ENCODE measurements around a stretch of chr4.

DNA sequence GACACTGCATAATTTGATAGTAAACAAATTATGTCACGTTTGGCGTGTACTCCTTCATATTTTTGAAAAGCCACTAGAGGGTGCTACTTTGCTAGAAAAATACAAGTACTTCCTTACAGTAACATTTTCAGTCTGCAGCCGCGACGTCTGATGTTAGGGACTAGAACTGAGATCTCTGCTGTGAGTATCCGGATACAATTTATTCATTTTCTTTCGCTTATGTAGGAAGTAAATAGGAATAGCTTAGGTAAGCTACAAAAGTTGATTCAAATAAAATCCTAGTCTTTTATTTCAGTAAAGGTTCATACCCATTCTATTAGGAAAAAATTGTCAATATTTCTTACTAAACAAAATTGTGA, 181.1 kb upstream of the WDFY3 start:
- RRBS = no CpG with 5 or more reads among the region's 7 CpGs

DNA sequence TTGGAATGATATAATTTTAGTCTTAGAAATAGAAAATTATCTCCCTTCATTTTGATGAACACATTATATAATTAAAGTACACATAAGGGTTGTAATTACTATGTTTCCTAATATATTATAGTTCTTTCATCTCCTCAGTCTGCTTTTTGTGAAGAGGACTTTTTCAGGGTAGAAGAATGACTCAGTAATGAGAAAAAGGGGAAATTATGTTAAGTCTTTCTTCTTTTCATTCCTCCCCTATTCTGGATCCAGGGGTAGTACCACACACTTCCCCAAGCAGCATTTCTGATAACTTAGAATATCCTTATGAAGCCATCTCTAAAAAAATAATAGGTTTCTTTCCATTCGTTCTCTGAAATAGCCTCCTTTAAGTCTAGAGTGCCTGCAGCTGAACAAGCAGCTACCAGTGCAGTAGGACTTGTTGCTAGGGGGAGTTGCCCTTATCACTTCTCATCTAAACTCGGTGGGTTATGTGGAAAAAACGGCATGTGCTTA, 184.7 kb downstream of the ARHGAP24 start:
- RRBS = no CpG with 5 or more reads among the region's 3 CpGs

DNA sequence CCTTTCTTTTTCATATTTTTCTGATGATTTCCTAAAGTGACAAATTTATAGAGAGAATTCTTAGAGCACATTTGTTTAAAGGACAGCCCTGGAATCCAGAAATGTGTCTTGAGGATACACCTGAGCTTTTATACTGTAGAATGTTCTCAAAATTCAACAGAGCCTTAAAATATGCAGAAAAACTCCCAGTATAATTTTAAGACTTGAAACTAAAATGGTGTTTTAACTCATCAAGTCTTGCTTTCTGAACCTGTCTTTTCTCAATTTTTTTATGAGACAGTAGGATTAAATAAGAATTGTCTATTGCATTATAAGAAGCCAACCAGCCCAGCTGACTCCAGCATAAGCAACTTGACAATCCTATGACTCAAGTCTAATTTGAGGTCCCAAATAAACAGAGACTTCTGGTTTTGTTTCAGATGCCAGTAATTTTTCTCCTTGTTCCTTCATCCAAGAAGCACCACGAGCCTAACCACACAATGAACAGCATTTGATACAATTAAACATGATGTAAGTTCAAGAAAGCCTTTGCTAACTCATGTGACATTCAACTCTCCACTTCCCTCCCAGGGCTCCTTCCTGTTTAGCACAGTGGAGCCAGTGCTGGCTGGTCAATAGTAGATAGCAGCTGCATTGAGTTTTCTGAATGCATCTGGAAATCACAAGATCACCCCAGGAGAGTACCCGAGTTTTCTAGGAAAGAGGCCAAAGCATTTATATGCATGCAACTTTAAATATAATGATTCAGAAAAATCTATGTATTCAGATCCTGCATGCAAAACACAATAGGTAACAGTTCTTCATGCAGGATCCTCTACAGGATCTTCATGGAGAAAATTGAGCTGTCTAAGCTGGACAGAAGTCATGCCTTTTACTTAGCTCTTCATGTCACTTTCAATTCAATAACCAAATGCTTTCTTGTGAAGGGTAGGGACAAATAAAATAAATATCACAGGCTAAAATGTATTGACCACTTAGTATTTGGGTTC, 206.3 kb downstream of the ARHGAP24 start:
- RRBS = no CpG with 5 or more reads among the region's 2 CpGs

GRCh38 chr4:85741697-85742301, 266.8 kb downstream of the ARHGAP24 start:
- RRBS = no CpG with 5 or more reads among the region's 3 CpGs

- RRBS = no CpG with 5 or more reads among the region's 6 CpGs
These were observed 428.7 kb downstream of the MAPK10 start for GRCh38 chr4:85931111-85931563.

DNA sequence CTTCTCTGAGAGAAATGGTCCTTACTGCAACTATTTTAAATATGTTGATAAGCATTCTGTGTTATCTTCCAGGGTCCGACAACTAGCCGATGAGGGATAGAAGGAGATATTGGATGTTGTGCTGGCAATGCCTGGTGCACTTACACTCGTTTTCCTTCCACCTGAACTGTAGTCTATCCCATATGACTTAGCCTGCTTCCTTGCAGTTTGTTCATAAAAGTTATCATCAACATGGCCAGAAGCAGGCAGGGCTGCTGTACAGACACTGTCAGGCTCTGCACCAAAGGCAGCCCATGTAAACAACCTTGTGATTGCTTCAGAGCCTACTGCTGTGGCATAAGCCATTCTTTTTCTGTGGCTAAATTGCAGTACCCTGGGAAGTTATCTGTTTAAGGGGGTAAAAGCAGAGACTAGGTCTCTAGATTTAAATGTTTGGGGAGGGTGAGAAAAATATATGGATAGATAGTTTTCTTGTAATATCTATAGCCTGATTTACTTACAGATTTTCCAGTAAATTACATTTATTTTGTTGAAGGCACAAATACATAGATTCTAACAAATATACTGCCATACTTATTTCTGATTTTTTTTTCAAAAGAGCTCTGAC, 1.5 kb downstream of the MAPK10 start:
- RRBS = no CpG with 5 or more reads among the region's 3 CpGs

GRCh38 chr4:86452008-86452278, 92.1 kb upstream of the MAPK10 start:
- RRBS = no CpG with 5 or more reads among the region's 2 CpGs

DNA sequence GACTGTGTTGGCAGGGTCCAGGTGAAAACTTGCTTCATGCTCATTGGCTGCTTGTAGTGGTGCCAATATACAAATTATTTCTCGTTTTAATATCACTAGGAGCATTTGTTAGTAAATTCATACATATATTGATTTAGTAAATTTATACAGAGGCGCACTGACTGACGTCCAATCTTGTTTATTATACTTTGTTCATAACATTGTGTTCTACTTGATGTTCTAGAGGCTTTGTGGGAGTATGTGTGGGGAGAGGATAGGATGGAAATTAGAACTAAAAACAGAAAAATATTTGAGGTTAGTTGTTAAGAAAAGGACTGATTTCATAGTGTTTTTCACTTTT, 1.8 kb downstream of the PTPN13 start:
- RRBS = no CpG with 5 or more reads among the region's 3 CpGs

GRCh38 chr4:86849872-86850172, 638 bp upstream of the SLC10A6 start:
- RRBS = no CpG with 5 or more reads among the region's 1 CpG

- RRBS = 2% methylated on average over 13 of the region's 62 CpGs
These were observed 645 bp downstream of the AFF1 start for GRCh38 chr4:86935266-86936045.

GRCh38 chr4:86959074-86960048, 24.6 kb downstream of the AFF1 start:
- RRBS = no CpG with 5 or more reads among the region's 5 CpGs

- RRBS = no CpG with 5 or more reads among the region's 6 CpGs
These were observed 33.5 kb downstream of the AFF1 start for GRCh38 chr4:86968233-86968856.

GRCh38 chr4:86981730-86982255, 47.0 kb downstream of the AFF1 start:
- RRBS = no CpG with 5 or more reads among the region's 5 CpGs

DNA sequence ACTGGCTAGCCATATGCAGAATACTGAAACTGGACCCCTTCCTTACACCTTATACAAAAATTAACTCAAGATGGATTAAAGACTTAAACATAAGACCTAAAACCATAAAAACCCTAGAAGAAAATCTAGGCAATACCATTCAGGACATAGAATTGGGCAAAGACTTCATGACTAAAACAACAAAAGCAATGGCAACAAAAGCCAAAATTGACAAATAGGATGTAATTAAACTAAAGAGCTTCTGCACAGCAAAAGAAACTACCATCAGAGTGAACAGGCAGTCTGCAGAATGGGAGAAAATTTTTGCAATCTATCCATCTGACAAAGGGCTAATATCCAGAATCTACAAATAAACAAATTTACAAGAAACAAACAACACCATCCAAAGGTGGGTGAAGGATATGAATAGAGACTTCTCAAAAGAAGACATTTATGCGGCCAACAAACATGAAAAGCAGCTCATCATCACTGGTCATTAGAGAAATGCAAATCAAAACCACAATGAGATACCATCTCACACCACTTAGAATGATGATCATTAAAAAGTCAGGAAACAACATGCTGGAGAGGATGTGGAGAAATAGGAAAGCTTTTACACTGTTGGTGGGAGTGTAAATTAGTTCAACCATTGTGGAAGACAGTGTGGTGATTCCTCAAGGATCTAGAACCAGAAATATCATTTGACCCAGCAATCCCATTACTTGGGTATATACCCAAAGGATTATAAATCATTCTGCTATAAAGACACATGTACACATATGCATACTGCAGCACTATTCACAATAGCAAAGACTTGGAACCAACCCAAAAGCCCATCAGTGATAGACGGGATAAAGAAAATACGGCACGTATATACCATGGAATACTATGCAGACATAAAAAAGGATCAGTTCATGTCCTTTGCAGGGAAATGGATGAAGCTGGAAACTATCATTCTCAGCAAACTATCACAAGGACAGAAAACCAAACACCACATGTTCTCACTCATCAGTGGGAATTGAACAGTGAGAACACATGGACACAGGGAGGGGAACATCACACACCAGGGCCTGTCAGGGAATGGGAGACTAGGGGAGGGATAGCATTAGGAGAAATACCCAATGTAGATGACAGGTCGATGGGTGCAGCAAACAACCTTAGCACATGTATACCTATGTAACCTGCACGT, 54.5 kb downstream of the AFF1 start:
- RRBS = no CpG with 5 or more reads among the region's 6 CpGs

DNA sequence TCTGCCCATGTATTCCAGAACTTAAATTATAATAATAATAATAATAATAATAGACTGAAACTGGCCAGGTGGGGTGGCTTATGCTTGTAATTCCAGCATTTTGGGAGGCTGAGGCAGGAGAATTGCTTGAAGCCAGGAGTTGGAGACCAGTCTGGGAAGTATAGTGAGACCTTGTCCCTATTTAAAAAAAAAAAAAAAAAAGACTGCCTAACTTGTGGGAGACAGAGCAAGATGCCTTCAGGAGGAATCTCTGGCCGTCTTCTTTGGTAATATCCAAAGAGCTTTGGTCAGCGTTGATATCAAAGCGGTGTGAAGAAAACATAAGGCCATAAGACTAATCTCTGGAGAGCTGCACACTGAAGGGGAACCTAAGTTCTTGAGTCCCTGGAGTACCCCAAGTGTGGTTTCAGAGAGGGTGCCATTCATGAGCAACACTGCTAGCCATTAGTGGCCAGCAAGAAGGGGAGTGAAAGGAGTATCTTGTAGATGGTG, 55.4 kb downstream of the AFF1 start:
- RRBS = no CpG with 5 or more reads among the region's 3 CpGs

DNA sequence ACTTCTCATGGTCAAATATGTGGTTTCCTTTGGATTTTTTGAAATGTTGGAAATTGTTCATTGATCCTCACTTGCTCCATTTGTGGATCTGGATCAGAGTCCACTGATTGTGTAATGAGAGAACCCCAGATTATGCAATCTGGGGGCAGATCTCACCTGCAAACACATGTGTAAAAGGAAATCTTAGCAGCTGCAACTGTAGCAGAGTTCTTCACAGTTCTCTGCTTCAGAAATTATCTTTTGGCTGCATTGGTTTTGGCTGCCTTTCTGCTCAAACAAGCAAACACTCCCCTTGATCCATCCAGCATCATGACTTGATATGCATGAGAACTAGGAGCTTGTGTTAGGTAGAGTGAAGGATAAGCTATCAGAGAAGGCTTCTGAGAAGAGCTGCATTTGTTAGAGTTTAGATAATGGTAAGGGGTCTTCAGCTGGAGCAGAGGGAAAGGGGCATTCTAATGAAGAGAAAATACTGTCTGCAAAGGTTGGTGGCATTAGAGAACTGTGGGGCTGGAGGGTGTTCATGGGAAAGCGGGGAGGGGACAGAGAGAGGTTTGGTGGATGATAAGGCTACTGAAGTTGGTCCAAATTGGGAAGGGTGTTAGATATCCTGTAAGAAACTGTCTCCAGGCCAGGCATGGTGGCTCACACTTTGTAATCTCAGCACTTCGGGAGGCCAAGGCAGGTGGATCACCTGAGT, 59.7 kb downstream of the AFF1 start:
- RRBS = no CpG with 5 or more reads among the region's 2 CpGs

- RRBS = no CpG with 5 or more reads among the region's 5 CpGs
These were observed 100.0 kb downstream of the AFF1 start for GRCh38 chr4:87034813-87035118.

DNA sequence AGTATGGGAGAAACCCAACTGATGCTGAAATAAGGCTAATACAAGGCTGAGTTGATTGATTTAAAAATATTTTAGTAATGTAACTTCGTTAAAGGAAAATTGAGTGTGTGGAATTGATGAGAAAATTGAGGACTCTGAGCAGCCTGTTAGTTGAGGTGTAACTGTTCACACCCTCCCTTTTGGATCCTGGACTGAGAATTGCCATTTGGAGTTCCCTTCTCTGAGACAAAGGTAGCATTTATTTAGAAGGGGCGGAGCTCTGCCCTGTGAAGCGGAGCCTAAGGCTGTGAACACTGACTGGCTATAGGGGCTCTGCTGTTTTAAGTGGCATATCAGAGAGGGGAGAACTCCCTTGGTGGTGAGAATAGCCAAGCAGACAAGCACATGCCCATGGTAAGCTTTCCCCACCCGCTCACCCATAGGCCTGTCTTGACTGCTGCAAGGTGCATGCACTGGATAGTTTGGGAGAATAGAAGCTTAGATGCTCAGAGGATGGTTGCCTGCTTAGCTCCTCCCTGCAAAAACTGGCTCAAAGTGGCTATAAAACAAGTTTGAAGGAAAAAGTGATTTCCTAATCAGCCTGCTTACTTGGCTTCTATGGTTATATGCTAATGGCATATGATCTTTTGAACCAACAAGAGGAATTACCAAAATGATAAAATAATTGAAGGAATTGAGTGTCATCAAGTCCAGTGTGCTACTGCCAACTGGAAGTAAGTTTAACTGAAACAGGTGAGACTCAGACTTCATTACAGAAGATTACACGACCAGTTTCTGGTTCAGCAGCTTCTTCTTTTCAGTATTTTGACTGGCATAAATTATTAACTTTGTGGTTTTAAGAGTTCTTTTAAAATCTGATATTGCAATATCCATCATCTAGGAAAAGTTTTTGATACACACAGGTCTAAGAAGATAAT, 108.3 kb downstream of the AFF1 start:
- RRBS = no CpG with 5 or more reads among the region's 5 CpGs

DNA sequence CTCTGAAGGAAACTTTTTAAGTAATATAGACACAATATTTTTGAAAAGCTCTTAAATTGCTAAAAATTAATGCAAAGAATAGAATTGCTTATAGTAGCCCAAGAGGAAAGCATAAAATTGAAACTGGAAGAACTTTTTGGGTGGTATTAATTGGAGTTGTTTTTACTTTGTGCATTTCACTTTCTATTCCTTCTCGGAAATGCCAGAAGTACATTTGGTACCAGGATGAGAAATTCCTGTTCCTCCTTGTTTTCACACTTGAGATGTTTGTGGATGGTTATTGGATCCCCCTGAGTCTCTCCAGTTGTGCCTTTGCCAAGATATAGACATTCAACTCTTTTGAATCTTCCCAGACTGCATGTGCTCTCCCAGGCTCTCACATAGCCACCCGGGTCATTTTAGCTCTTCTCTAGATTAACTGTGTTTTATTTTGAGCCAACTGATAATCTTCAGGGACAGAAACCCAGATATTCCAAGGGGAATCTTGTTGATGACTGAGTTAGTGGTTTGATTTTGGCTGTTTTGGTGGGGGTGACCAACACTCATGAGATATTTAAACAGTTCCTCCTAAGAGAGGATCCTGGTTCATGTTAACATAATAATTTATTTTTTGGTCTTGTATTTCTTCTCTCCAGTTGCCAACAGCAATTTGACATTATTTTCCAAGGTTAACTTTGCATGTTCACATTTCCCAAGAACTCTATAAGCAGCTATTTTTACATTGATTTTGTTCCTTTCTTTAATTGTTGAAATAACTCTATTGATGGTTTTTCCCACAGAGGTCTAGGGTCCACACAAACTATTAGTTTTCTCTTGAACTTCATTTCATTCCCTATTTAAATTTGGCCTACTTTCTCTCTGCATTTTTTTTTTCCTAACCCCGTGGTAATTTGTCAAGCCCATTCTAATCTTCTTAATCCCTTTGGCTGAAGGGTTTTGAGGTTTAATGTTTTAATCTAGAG, 120.7 kb downstream of the AFF1 start:
- RRBS = no CpG with 5 or more reads among the region's 3 CpGs